ENCODE results near the gene ADAMTS16.

DNA sequence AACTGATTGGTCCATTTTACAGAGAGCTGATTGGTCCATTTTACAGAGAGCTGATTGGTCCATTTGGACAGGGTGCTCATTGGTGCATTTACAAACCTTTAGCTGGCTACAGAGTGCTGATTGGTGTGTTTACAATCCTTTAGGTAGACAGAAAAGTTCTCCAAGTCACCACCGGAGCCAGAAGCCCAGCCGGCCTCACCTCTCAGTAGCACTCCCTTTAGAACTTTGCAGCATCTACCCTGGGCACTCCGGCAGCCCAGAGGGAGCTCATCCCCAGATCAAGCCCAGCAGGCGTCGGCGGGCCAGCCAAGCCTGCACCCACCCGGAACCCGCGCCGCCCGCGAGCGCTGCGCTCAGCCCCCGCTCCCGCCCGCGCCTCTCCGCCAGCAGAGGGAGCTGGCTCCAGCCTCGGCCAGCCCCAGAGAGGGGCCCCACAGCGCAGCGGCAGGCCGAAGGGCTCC lies 35.3 kb upstream of the CLPTM1L start:
- PRO-cap = no peak

DNA sequence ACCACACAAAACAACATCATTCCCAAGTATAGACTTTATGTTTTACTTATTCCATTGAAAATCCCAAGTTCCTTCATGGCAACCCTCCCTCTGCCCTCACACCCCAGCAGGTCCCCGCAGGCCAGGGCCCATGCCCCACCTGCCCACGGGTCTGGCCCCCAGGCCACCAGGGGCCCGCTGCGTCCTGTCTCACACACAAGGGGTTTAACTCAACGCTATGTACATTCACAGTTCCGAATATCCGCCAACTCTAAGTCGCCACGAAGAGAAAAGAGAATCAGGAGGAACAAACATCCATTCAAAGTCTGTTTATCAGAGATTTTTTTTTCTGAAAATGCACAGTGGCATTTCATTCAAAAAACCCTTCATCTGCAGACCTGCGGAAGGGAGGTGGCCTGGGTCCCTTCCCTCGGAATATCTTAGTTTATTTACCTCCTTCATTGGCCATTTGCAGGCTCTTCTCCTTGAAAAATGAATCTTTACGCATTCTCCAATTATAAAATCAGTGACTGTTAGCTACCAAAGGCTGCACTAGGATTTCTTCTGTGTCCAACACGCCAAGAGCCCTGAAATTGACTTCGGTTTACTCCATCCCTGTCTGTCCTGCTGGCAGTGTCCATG lies 16.3 kb upstream of the SLC6A3 start:
- PRO-cap = no peak

- PRO-cap = no peak
Measured at GRCh38 chr5:1471723-1472392, 26.6 kb upstream of the SLC6A3 start.

DNA sequence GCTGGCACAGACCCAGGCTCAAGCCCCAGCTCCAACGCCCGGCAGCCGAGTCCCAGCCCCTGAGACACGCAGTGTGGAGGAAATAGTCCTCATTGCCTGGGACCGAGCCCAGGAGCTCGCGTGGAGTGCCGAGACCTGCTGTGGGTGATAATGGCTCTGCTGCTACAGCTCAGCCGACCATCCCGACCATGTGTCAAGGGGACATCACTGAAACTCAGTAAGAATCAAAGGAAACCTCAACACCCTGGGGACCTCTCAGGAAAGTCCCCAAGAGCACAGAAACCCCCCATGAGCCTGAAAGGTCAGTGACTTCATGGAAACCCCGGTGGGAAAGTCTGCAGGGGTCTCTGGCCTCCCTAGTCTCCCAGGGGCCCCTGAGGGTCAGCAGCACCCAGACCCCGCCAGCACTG lies 38.8 kb downstream of the LPCAT1 start:
- PRO-cap = no peak

DNA sequence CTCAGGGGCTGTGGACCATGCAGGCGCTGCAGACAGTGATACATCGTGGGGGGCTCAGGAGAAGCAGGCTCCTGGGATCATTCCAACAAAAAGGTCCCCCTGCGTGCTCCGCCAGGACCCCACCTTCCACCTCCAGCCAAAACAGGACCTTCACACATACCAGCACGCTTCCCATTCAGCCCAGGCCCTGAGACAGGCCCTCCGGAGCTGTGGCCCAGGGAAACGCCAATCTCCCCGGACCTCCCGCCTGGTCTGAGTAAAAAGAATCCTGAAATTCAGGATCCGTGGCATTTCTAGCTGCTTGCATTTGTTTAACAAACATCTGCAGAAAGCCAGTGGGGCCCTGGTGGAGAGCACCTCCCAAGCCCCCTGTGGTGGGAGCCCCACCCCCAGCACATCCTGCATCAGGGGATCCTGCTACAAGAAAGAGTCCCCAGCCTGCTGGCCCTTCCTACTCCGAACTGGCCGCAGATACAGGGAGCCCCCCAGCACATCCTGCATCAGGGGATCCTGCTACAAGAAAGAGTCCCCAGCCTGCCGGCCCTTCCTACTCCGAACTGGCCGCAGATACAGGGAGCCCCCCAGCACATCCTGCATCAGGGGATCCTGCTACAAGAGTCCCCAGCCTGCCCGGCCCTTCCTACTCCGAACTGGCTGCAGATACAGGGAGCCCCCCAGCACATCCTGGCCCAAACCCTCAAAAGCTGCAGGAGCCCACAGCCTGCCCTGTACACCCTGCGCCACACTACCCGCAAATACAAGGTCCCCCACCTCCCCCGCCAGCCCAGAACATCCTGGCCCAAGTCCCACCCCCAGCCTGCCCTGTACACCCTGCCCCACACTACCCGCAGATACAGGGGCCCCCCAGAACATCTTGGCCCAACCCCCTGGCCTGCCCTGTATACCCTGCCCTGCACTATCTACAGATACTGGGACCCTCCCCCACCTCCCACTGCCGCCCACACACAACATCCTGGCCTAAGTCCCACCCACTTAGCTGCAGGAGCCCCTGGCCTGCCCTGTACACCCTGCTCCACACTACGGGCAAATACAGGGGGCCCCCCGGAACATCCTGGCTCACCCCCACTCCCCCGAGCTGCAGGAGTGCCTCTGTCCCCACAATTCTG lies 8.7 kb downstream of the LPCAT1 start:
- PRO-cap = no peak

DNA sequence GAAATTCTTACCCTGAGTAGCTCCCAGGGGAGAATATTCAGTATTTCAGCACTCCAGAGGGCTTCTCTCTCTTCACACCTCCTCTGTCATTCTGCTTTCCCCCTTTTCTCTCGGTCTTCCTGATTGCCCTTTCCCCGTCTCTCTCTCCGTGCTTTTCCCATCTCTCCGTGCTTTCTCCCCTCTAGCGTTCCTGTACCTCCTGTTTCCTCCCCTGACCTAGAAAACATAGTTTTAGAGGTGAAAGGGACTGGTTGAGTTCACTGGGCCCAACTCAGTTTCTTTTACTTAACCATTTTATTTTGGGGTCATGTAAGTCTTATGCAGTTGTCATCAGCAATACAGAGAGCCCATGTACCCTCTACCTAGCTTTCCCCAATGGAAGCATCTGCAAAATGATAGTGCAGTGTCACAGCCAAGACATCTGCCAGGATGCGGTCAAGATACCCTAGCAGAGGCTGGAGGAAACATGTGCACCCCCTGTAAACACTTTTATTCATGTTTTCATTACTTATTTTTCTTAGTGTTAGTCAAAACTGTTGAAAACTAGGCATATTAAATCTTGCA lies 76.6 kb upstream of the LPCAT1 start:
- PRO-cap = unidirectional peak, minus-strand start at position 142 of the sequence

DNA sequence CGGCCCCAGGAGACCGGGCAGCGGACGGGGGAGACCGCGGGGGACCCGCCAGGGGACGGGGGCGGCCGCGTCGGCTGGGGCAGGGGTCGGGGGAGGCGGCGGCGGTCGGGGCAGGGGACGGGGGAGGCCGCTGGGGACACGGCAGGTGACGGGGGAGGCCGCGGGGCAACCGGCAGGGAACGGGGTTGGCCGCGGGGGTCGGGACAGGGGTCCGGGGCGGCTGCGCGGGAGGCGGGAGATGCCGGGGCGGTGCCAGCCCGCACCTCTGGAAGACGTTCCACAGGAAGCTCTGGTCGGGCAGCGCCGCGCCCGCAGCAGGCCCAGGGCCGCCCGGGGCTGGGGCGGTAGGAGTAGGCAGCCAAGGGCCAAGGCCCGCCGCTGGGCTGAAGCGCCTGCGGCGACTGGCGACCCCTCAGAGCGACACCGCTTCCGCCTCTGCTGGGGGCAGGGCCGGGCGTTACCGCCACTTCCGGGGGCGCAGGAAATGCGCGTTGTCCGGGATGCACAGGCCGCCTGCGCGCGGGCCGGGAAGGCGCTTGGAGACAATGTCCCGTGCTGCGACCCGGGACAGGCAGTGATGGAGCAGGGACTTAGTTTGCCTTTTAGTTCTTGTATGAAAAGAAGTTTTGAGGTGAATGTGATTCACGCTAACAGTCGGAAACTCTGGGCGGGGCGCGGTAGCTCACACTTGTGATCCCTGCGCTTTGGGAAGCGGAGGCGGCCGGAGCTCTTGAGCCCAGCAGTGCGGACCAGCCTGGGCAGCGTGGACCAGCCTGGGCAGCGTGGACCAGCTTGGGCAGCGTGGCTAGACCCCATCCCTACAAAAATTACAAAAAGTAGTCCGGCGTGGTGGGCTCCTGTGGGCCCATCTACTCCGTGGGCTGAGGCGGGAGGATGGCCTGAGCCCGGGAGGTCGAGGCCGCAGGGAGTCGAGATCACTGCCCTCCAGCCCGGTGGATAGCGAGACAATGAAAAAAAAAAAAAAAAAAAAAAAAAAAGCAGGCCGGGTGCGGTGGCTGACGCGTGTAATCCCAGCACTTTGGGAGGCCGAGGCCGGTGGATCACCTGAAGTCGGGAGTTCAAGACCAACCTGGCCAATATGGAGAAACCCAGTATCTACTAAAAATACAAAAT lies 110.2 kb upstream of the LPCAT1 start:
- PRO-cap = bidirectional peak, plus-strand start at position 505 of the sequence, minus-strand start at position 431 of the sequence

DNA sequence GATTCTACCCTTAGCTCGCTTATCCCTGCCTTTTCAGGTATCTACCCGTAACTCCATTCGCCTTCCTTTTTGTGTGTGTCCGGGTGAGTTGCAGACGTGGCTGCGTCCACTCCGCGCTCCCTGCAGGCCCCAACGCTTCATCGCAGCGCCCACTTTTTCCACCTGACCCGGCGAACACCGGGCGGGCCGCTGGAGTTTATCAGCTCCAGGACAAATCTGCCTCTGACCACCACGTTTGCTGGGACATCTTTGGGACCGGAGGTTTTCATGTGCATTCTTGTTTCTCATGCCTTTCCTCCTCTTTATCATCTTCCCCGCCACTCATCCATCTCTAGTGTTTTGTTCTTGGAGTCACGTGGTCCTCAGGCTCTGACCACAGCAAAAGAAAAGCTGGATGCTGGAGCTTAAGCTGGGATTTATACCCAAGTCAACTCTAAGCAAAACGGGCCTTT lies 703 bp upstream of the MRPL36 start:
- PRO-cap = no peak

GRCh38 chr5:1946746-1947122 lies 64.0 kb upstream of the IRX4 start:
- PRO-cap = no peak

DNA sequence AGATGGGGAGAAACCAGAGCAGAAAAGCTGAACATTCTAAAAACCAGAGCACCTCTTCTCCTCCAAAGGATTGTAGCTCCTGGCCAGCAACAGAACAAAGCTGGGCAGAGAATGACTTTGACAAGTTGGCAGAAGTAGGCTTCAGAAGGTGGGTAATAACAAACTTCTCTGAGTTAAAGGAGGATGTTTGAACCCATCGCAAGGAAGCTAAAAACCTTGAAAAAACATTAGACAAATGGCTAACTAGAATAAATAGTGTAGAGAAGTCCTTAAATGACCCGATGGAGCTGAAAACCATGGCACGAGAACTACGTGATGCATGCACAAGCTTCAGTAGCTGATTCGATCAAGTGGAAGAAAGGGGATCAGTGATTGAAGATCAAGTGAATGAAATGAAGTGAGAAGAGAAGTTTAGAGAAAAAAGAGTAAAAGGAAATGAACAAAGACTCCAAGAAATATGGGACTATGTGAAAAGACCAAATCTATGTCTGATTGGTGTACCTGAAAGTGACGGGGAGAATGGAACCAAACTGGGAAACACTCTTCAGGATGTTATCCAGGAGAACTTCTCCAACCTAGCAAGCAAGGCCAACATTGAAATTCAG lies 71.8 kb upstream of the IRX4 start:
- PRO-cap = no peak

DNA sequence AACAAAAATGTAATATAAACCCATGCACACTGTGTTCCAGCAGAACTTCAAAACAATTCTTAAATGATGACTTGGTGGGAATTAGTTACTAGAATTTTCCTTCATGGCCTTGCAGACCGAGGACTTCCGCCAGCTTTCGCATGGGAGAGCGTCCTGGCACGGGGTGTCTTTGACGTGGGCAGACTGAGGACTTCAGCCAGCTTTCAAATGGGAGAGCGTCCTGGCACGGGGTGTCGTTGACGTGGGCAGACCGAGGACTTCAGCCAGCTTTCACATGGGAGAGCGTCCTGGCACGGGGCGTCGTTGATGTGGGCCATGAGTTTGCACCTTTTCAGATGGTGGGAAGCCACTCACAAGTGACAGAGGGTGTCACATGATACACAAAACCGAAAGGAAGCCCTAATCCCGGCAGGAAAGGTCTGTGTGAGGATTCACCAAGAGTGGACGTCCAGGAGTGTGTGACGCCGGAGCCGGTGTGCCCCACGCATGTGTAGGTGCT lies 211.3 kb upstream of the IRX4 start:
- PRO-cap = no peak

- PRO-cap = no peak
Measured at GRCh38 chr5:2739073-2740413, 11.9 kb downstream of the IRX2 start.

DNA sequence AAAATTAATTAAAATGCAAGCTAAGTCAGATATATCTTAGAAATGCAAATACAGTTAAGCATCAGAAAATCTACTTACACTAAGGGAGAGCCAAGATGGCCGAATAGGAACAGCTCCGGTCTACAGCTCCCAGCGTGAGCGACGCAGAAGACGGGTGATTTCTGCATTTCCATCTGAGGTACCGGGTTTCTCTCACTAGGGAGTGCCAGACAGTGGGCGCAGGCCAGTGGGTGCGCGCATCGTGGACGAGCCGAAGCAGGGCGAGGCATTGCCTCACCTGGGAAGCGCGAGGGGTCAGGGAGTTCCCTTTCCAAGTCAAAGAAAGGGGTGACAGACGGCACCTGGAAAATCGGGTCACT lies 524.8 kb upstream of the ADAMTS16 start:
- PRO-cap = no peak

- PRO-cap = no peak
Measured at GRCh38 chr5:5139977-5141018, at the start of gene ADAMTS16. ADAMTS16 (plus strand) TSS chr5:5140330.

DNA sequence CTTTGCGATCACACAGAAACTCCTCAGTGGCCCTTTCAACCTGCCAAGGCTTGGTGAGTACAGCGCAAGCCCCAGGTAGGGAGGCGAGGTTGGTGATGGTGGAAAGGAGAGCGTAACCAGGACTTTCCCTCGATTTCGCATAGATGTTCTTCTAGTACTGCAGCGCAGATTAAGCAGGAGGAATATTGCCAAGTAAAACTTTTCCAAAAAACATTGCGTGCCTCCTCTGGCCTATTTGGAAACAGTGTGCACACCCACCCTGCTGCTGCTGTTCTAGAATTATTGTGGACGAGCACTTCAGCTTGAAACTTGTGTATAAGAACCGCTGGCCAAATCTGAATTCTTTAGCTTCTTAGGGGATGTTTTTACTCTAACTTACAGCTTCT lies 6.3 kb downstream of the ADAMTS16 start:
- PRO-cap = no peak

GRCh38 chr5:5271805-5272230 lies 131.7 kb downstream of the ADAMTS16 start:
- PRO-cap = no peak

DNA sequence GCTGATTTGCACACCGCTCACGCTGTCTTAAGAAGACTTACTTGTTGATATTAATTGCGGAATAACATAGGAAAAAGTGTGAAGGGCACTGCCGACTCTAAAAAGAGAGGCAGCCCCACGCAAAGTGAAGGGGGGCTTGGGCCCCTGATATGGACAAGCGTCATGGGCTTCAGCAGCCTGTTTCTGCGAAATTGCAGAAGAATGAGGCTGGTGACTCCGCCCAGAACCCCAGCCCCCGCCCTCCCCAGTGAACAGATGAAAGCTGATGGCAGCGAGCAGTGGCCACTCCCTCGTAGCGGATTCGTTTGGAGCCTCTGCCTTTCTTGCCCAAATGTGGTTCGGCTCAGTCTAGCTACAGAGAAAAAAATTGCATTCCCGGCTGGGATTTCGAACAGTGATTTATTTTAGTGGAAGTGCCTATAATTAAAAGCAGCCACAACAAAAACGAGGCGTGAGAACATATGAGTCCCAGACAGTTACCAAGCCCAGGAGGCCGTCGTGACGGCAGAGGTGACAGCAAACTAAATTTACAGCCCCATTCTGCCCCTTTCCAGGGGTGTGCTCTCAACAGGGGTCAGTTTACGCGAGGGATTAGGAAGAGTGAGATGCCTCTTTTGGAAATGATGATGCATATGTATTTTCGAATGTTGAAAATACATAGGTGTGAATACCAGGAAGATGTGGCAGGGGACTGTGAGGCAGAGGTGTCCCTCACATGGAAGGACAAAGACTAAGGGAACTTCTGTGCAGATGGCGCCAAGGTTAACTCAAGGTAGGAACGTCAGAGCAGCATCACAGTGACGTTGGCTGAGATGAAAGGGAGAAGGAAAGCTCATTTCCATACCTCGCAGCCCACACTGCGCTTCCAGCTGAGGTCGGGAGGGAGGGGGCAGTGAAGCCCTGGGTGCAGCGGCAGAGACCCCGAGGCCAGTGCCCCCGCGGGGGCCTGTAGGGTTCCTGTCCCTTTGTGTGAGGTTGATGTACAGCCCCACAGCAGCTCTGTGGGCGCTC lies 150.1 kb downstream of the ICE1 start:
- PRO-cap = no peak

GRCh38 chr5:5658220-5658598 lies 235.7 kb downstream of the ICE1 start:
- PRO-cap = unidirectional peak, minus-strand start at chr5:5658418

DNA sequence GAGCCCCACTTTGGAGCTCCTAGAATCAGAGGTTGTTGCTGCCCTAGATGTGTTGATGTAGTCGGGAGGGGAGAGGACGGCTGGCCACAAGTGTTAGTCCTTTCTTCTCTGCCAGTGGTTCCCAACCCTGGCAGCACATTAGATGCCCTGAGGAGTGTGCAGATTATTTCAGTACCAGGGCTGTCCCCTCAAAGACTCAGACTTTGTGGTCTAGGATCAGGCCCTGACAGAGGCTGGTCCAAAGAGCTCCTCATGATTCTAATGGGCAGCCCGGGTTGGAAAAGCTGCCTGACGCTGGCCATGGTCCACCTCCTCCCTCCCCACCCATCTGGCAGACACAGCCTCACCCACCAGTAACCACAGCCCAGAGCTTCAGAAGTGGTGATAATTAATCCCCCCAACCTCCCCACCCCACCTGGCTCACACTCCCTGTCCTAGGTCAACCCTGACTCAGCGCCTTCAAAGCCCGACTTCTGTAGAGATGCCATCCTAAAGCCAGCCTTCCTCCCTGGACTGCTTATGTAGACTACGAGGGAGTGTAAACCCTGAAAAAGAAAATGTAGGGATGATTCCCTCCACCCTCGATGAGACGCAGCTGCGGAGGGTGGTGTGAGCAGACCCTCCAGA lies 6.9 kb downstream of the UBE2QL1 start:
- PRO-cap = no peak

- PRO-cap = no peak
Measured at GRCh38 chr5:6492179-6492808, 43.6 kb downstream of the UBE2QL1 start.